LUHMES (cell line): ENCODE measurements around the gene BLOC1S4.

DNA sequence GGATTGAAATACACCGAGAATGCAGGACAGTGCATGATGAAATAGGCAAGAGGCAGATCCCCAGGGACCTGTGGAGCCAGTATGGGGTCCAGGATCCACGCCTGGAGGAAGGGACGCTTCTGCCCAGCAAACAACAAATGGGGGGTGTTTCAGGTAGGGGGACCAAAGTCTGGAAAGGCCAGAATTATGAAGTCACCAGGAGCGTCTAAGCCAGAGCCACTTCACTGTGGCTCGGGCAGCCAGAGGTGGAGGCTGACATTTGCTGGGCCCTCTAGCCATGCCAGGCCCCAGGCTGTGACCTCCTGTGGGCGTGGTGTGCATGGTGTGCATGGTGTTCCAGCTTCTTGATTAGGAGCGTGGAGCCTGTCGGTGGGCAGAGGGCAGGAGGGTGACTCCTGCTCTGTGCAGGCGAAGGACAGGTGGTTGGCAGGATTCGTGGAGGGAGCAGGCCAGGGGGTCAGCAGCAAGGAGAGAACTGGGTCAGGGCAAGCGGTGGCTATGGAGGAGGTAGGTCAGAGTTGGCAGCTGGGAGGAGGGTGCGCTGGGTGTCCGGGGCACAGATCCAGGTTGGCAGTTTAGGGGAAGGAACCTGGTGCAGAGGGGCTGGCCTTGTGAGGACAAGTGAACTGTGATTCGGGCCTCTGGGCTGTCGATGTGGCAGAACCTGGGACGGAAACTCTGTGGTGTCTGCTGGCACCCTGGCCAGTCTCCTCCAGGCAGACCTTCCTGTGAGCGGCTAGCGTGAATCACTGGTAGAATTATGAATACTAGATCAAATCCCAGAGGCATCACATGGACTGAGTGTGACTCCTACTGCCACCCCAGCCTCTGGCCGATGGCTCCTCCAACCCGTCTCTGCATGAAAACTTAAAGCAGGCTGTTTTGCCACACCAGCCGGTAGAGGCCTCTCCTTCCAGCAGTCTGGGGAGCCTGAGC, 19.9 kb downstream of the EVC start:
- PRO-cap, result no peak

- PRO-cap, result no peak
These were observed 81.1 kb downstream of the CRMP1 start for GRCh38 chr4:5811444-5812535.

- PRO-cap, result no peak
These were observed 22.1 kb downstream of the CRMP1 start for GRCh38 chr4:5870671-5871270.

GRCh38 chr4:5889974-5891025, 2.6 kb downstream of the CRMP1 start:
- PRO-cap, result bidirectional peak, plus-strand start at chr4:5890537, minus-strand start at chr4:5890221

- PRO-cap, result no peak
These were observed 1.4 kb downstream of the JAKMIP1 start for GRCh38 chr4:6198812-6199434.

DNA sequence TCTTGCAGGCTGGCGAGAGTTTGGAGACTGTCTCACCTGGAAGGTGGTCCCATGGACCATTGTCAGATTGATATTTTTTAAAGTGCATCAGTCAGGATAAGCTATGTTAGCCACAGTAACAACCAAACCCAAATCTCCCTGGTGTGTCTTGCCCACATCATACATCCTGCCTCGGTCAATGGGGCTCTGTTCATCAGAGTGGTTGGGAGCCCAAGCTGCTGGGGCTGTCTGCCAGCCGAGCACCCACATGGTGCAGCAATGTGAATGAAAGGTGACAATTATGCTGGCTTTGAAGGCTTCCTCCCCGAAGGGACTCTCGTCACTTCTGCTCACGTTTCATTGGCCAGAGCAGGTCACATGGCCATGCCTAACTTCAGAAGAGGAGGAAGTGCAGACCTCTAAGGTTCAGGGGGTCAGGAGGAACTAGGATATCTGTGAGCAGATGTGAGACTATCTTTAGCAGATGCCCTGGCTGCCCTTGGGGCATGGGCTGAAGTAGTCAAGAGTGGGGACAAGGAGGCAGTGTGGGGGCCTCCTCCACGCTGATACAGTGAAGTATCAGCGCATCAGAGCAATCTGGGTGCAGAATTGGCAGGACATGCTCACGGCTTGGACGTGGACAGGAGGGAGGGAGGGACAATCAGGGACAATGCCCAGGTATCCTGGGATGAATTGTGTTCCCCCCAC, 1.3 kb upstream of the JAKMIP1 start:
- PRO-cap, result no peak

DNA sequence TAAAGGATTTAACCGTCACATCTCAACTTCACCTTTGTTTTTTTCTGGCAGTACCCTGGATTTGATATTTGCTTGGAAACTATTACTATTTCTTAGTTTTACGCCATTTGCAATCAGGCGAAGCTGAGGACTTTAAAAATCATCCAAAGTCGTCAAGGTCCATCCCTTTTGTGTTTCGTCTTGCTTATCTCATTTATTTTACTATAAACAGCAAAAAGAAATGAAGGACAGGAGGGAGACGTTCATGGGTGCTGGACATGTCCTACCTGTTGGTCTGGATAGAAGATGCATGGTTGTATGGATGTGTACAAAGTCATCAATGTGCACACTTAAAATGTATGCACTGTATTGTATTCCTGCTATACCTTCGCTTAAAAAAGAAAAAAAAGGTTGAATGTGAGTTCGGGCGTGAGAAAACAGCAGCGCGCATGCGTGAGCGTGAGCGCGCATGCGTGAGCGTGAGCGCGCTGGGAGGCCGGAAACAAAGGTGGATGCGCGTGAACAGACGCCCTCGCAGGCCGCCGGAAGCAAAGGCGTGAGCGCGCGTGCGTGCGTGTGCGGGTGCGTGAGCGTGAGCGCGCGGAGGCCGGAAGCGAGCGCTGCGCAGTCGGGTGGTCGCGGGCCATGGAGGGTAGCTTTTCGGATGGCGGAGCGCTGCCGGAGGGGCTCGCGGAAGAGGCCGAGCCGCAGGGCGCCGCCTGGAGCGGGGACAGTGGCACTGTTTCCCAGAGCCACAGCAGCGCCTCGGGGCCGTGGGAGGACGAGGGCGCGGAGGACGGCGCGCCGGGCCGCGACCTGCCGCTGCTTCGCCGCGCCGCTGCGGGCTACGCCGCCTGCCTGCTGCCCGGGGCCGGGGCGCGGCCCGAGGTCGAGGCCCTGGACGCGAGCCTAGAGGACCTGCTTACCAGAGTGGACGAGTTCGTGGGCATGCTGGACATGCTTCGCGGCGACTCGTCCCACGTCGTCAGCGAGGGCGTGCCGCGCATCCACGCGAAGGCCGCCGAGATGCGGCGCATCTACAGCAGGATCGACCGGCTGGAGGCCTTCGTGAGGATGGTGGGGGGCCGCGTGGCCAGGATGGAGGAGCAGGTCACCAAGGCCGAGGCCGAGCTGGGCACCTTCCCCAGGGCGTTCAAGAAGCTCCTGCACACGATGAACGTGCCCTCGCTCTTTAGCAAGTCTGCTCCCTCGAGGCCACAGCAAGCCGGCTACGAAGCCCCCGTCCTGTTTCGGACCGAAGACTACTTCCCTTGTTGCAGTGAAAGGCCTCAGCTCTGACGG, at the start of gene BLOC1S4:
TSS of gene BLOC1S4 (plus strand) at position 589 of the 1,281 bp plus-strand sequence.
- PRO-cap, result bidirectional peak, plus-strand start at position 605 of the sequence, minus-strand start at position 455 of the sequence

GRCh38 chr4:6726836-6727855, 11.2 kb downstream of the BLOC1S4 start:
- PRO-cap, result bidirectional peak, plus-strand start at chr4:6727139, minus-strand start at chr4:6727012; bidirectional peak, plus-strand start at chr4:6727173, minus-strand start at chr4:6727168; bidirectional peak, plus-strand start at chr4:6727378, minus-strand start at chr4:6727268; bidirectional peak, plus-strand start at chr4:6727536, minus-strand start at chr4:6727522; bidirectional peak, plus-strand start at chr4:6727924, minus-strand start at chr4:6727615

- PRO-cap, result no peak
These were observed 27.6 kb upstream of the TBC1D14 start for GRCh38 chr4:6881966-6882420.

DNA sequence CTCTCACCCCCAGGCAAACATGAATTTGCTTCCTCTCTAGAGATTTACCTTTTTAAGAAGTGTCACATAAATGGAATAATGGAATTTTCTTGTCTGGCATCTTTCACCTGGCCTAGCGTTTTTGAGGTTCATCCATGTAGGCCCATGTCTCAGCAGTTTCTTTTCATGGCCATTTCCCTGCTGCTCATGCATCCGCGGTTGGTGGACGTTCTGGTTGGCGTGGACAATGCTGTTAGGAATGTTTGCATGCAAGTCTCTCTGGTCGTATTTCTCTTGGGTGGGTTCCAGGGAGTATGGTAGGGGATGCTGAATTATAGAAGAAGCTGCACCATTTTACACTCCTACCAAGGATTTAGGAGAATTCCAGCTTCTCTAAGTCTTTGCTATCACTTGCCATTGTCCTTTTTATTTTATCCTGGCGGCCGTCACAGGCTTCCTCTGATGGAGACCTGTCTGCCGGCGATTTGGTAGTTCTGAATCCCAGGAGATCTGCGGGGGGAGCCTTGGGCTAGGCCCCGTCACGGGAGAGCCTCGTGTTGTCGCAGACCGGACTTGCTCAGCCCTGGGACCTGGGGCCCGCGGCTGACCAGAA, 56.6 kb downstream of the CCDC96 start:
- PRO-cap, result bidirectional peak, plus-strand start at position 541 of the sequence, minus-strand start at position 492 of the sequence

- PRO-cap, result no peak
These were observed 37.0 kb downstream of the CCDC96 start for GRCh38 chr4:7005756-7006150.

GRCh38 chr4:7015260-7016138, 27.3 kb downstream of the CCDC96 start:
- PRO-cap, result no peak

DNA sequence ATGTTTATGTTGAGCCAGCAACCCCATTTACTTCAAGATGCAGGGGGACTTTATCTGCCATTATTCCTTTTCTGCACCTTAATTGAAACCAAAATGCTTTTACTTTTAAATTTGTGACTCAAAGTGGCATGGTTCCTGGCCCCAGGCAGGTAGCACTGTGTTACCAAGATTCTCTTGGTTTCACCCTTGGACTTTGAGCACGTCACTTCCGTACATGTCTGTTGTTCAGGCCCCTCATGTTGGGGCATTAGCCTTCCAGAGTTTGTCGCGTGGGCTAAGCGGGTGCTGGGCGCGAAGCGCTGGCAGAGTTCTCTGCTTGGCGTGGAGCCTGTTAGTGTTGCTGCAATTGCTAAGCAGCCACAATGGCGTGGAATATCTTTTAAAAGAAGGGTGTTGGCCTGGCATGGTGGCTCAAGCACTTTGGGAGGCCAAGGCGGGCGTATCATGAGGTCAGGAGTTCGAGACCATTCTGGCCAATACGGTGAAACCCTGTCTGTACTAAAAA, 13.6 kb downstream of the CCDC96 start:
- PRO-cap, result no peak

- PRO-cap, result no peak
These were observed 6.5 kb downstream of the TADA2B start for GRCh38 chr4:7049716-7049997.

- PRO-cap, result unidirectional peak, minus-strand start at chr4:7103382
These were observed 35.2 kb upstream of the GRPEL1 start for GRCh38 chr4:7102798-7103645.

- PRO-cap, result no peak
These were observed 113.0 kb upstream of the PSAPL1 start for GRCh38 chr4:7547680-7548199.

GRCh38 chr4:7582344-7582802, 147.6 kb upstream of the PSAPL1 start:
- PRO-cap, result unidirectional peak, plus-strand start at chr4:7582602

DNA sequence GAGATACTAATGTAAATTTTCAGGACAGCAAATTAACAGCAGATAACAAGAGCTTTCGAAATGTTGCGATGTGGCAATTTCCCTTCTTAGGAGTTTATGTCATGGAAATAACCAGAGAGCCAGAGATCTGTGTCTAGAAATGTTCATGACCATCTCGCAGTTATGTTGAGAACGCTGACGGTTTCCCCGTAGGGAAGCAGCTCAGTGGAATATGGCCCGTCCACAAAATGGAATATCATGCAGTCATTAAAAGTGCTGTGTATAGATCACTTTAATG, 238.4 kb upstream of the PSAPL1 start:
- PRO-cap, result no peak

DNA sequence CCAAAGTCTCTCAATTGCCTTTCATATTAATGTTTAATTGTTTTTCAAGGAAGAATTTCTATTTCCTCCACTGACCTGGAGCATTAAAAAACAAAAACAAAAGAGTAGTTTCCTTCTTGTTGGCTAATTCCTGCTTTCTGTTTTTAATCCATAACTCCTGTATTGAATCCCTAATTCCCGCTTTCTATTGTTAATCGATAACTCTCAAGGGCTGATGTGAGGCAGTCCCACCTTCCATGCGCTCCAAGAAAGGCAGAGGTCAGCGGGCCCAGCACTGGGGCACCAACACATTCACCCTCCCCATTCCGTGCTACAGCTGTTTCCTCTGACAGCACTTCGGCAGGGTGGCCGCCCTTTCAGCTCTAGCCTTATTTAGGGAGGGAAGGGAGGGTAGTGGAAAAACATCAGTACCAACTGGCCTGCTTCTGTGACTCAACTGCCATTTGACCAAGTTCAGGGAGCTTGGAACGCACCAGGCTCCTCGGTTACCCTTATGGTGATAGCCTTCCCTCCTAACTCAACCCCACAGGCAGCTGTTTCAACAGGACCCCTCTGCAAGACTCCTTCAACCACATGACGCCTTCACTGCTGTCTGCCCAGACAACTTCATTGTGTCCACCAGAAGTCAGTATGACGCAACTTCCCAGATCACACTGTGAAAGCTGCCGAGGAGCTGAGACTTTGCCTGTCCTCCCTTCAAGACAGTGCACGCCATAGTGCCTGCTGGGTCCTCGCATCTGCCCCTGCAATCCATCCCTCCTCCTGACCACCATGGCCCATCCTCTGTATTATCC, 132.3 kb downstream of the AFAP1 start:
- PRO-cap, result no peak

GRCh38 chr4:7970476-7971235, 31.0 kb upstream of the AFAP1 start:
- PRO-cap, result no peak